Mesothelial cell of epicardium (in vitro differentiated cells): ENCODE measurements around a stretch of chr15.

DNA sequence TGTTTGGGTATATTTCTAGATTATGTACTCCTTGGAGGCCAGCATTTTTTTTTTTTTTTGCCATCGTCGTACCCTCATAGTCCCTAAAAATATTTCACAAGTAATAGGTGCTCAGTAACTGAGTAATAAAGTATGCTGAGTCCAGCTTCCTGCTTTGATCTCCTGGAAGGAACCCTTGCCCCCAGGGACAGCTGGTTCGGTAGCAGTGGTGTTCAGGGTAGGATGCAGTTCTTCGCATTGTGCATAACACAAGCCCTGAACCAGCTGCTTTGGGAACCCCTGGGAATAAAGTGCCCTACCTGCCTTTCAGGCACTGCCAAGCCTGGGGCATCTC, 7.6 kb downstream of the MYZAP start:
- PRO-cap, result no peak

- PRO-cap, result no peak
Measured at GRCh38 chr15:57610030-57611130, 18.7 kb downstream of the MYZAP start.

- PRO-cap, result no peak
Measured at GRCh38 chr15:57976020-57976534, 89.4 kb downstream of the ALDH1A2 start.

DNA sequence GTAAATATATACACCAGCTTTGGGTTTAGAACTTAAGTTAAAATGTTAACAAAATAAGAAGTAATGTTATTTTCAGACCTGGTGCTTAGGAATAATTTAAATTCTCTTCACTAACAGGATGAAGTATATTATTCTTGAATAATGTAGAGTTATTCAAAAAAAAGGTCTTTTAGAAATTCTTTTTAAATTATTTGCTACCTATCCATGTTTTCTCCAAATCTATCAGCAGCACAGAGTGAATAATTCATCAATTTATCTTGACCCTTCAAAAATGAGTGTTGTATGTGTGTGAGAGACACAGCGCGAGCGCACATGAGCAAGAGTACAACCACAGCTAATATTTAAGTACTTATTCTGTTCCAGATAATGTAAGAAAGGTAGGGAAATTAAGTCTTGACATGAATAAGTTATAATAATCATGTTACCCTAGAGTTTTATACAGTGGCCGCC, 9.7 kb downstream of the ALDH1A2 start:
- PRO-cap, result no peak

DNA sequence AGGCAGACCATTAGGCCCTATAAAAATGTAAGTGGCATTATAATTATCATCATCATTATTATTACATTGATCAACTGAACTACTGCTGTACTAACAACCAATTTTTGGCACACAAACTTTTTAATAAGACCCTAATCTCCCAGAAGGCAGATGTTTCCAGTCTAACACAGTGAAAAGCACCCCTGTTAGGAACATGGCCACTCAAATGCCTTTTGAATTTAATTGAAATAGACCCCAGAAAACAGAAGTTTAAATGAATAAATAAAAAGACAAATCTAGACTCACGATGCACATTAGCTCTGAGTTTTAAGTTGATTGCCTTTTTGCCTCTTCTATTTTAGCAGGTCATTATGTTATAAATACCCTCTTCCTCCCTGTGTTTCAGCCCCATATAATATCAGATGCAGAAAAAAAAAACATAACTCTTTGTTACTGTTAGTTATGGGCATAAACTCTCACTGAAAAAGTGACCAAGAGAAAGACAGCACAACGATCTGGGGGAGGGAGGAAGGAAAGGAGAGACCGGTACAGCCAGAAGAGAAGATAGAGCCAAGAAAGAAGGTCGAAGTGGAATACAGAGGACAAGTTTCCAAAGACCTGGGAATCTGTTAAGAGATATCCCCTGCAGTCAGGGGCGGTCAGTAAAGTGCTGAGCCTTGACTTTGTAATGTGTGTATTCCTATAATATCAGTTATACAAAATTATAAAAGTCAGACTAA, 3.5 kb downstream of the ALDH1A2 start:
- PRO-cap, result no peak

GRCh38 chr15:58064530-58065388, 752 bp downstream of the ALDH1A2 start:
- PRO-cap, result no peak

GRCh38 chr15:58248020-58248576, 109.9 kb downstream of the AQP9 start:
- PRO-cap, result no peak

DNA sequence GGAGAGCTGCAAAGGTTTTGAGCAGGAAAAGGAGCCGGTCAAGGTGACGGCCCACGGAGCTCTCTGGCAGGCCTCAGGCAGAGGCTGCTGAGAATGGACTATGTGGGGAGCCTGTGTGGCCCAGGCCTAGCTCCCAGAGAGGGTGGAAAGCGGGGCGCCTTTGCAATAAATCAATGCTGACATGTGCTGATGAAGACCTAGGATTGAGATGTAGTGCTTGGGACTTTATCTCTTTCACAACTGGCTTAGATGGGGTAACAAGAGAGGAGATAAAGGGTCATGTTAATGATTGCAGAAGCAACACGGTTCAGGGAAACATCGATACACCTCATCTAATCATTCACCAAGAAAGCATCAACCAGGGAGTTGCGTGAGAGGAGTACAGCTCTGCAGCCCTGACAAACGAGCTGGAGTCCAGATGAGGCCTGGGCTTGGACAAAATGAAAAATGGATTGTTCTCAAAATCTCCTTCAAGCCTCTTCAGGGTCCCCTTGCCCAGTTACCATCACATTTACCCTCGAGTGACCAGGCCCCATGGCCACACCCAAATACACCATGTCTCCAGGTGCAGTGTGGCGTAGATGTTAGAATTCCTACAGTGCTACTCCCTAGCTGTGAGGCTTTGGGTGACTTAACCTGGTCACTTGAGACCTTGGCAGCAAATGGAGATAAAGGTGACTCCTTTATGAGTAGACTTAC, 146.5 kb upstream of the LIPC start:
- PRO-cap, result no peak

GRCh38 chr15:58433266-58433842, 1.6 kb downstream of the LIPC start:
- PRO-cap, result no peak

DNA sequence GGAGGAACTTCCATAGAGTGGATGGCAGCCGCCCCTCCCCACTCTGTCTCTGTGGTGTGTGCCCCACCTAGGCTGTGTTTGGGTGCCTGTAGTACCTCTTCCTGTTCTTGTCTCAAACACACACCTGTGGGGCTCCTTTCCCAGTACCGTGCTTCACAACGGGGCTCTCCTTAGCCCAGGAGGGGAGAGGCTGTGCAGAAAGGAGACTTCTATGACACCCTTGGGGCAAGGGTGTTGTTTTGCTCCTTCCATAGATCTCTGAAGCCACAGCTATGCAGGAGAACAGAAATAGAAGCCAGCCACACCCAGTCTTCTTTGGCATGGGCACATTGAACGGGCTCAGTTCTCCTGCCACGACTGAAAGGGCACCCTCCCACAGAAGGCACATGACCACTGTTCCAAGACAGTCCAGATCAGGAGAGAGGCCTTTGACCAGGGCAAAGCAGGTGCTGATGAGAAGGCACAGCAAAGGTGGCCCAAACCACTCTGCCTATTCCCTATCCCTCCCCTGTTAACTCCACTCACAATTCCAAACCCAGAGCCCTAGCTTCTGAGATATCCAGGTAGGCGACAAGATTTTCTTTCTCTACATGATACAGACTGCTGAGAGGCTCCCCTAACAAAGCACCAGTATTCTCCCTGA, 74.4 kb downstream of the LIPC start:
- PRO-cap, result no peak

DNA sequence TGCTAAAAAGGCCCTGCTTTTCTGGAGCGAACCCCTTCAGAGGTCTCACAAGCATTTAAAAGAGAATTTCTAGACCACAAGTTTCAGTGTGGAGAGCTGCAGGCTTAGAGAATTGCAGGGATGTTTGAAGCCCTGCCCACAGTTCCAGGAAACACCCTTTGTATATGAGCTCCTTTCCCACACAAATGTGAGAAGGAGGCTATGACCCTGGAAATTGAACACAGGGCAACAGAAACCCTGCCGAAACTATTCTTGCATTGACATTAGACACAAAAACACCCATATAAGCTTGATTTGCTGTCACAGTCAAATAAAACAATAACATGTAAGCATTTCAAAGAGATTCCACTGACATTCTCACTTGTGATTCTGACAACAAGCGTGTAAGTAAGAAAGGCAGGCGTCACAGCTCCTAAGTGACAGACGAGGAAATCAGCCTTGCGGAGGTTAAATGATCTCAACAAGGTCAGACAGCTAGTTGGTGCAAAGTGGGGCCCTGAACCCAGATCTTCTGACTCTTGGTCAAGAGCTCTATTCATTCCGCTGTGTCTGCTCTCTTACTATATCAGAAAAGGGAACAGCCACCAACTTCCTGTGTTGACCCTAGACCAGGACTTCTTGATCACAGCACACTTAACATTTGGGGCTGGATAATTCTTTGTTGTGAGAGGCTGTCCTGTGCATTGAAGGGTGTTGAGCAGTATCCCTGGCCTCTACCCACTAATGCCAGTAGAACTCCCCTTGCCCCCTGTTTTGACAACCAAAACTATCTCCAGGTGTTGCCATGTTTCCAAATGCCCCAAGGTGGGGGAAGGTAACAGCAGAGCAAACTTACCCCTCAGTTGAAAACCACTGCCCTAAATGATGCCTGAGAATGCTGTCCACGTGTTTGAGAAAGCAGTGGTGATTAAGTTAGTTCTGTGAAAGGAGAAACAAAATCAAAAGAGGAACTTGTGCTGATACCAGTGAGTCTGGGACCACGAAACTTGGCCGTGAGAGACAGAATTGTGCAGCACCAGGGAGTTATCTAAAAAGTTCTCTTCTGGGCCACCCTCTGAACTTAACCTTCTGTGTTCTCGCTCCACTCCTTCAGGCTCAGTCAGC, 86.0 kb downstream of the LIPC start:
- PRO-cap, result no peak

GRCh38 chr15:58575111-58575614, 143.4 kb downstream of the LIPC start:
- PRO-cap, result no peak

- PRO-cap, result no peak
Measured at GRCh38 chr15:58627572-58628101, 121.9 kb downstream of the ADAM10 start.

DNA sequence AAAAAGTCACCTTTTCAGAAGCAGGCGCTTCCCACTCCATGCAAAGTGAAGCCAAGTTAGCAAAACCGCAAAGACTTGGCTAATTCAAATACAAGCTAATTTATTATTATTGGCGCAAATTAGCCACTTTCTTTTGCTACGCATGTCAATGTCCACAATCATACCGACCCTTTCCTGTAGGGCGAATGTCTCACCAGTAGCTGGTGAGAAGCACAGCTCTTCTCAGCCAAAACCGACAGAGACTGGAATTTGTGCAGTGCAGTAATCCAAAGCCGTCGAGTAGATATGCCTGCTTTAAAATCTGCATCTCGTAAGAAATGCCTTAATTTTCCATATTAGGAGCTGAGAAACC, 657 bp upstream of the MINDY2 start:
- PRO-cap, result no peak

DNA sequence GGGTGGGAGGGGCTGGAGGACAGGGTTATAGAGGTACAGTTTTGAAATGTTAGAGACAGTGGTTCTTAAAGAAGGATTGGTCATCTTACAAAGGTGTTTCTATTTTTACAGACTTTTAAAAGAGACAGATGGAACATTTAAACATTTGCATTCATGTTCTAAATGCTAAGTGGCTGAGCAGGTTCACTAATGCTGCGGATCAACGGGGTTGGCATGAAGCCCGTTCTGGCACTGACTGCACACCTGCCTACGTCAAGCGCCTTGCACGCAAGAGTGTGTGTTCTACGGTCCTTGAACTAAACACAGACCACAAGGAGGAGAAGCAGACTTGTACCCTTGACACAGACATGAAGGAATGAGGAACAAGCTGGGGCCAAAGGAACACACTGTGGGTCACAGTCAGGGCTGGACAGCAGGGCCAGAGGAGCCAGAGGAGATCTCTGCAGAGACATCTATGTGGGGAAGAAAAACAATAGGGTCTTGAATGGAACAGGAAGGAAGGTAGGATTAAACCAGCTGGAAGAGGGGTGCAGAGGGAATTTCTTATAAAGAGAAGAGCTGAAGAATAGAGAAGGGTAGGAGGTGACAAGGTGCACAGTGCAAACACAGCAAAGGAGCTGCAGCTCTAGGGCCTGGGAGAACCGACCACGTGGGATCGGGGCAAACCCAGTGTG, 47.9 kb upstream of the LDHAL6B start:
- PRO-cap, result no peak

DNA sequence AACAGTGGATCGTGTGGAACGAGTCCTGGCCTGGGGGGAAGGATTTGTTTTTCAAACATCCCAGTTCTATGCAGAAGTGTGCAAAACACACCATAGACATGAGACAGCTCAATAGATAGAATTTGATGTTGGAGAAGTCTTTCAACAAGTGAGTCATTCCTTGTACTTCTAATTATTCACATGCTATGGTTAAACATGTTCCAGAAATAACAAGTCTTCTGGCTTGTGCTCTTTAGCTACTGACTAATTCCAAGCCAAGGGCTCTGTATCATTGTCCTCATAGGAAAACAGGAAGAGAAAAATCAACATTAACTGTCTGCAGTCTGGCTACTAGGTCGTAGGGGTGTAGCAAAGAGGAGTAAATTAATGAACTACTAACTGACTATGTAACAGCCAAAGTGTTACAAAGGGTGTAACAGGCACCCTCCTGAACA, 25.8 kb downstream of the LDHAL6B start:
- PRO-cap, result no peak

DNA sequence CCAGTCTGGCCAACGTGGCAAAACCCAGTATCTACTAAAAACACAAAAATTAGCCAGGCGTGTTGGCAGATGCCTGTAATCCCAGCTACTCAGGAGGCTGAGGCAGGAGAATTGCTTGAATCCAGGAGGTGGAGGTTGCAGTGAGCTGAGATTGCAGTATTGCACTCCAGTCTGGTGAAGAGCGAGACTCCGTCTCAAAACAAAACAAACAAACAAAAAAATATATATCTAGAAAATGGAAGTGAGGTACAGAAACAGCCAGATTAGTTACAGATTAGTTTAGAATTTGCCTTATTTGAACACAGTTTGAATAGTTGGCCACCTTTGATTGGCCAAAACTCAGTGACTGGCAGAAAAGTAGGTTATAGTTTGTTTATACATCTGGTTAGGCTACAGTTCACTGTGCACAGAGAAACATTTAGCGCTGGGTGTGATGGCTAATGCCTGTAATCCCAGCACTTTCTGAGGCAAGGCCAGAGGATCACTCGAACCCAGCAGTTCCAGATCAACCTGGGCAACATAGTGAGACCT, 51.6 kb downstream of the LDHAL6B start:
- PRO-cap, result no peak

DNA sequence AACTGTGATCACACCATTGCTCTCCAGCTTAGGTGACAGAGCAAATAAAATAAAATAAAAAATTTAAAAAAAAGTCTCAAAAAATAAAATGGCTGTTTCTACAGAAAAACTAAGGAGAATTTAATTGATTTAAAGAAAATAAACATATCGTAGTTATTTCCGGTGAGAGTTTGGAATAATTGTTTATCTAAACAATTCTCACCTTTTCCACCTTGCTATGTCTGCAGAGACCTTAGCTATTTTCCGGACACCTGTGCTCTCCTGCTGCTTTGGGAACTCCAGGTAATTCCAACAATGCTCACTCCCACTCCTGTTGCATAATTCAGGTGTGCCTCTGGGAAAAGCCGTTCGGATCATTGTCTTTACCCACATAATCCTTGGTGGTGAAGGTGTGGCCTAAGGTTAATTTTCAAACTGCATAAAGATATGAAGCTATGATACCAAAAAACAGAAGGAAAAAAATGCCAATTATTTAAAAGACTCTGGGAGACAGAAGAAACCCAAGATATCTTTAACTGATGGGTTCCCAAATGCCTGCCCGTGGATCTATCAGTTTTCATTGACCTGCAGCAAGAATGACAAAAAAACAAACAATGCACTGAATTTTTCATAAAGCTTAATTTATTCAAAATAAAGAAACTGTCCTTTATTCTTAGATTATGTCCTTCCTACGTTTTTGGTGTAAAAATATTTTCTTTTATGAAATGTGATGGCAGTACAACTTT, 59.4 kb downstream of the LDHAL6B start:
- PRO-cap, result no peak

DNA sequence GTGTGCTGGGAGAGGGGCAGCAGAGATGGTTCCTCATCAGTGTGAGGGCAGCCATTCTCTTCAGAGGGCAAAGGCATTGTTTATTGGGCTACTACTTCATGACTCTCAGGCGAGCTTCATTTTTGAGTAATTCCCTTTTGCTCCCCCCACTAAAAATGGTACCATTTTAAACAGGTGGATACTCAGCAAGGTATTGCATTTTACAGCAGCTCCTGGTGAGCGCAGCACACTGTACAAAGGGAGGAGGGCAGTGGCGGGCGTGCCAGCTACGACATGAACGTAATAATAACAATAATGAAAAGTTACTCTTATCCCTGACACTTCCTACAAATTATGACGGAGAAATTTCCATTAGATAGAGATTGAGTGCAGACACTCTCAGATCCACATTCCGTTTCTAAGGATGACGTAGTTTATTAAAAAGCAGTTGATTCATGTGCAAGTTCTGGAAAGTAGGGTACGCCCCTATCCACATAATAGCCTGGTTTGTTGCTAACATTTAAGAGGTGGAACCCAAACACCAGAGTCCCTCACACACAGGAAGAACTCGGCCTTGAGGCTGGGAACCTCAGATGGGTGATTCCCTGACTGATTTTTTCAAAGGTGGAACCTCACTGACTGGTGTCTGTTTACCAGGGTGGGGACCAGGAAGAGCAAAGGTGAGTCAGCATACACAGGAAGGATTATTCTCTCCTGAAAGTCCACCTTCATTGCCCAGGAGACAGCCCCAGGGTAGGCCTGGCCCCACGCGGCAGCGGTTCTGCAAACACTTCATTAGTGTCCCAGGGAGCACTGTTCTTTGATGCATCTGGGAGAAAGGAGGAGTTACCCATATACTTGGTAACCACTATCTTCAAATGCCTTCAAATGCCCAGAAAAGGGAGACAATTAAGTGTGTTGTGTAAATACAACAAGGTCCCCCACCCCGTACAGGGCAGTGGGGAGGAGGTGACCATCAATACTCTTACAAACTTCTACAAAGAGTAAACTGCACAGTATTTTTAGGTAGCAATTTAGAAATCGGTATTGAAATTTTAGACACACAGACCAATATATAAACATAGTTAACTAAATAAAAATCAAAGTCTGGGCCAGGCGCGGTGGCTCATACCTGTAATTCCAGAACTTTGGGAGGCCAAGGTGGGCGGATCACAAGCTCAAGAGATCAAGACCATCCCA, 69.9 kb downstream of the LDHAL6B start:
- PRO-cap, result no peak

DNA sequence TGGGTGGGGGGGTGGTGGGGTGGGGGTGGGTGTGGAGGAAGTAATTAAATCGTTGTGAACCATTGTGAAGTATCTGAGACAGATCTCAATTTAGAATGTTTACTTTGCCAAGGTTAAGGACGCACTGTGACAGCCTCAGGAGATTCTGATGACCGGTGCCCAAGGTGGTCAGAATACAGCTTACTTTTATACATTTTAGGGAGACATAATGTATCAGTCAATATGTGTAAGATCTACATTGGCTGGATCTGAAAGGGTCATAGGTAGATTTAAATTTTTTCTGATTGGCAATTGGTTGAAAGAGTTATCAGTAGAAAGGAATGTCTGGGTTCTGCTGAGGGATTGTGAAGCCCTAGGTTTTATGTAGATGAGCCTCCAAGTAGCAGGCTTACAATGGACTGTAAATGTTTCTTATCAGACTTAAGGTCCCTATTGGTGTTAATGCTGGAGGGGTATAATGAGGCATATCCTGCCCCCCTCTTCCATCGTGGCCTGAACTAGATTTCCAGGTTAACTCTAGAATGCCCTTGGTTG, 61.9 kb upstream of the GCNT3 start:
- PRO-cap, result no peak